Progenitor cell of endocrine pancreas (in vitro differentiated cells): Measurements from ENCODE around the genes SYNGAP1 and MLN.

DNA sequence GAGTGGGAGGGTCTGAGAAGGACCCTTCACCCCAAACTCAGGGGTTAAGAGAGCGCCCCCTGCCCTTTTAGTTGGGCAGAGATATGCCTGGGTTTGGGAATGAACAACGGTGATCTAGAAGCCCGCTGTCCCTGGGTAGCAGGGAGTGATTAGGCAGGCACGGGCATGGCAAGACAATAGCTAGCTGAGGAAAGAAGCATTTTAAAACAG lies 565 bp upstream of the CUTA start:
- PRO-cap = no peak

GRCh38 chr6:33419643-33420599 lies at the start of gene SYNGAP1:
TSS of gene SYNGAP1 (plus strand) at chr6:33420065.
- PRO-cap = no peak

- PRO-cap = no peak
These were observed 4.0 kb upstream of the ZBTB9 start for GRCh38 chr6:33450405-33450748.

- PRO-cap = no peak
These were observed 11.1 kb downstream of the ITPR3 start for GRCh38 chr6:33631849-33632992.

DNA sequence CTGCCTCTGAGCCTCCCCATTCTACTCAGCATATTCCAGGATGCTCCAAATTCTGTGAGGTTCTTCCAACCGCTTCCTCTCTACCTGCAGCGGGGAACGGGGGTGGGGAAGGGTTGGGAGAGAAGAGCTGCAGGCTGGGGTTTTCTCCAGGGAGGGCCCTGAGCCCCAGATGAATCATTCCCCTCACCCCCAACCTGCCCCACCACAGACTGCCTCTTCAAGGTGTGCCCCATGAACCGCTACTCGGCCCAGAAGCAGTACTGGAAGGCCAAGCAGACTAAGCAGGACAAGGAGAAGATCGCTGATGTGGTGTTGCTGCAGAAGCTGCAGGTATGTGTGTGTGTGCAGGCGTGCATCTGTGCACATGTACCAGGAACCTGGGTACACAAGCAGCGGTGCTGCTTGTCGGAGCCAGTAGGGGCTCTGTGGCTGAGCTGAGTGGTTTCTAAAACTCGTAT lies 34.5 kb downstream of the ITPR3 start:
- PRO-cap = no peak

GRCh38 chr6:33702307-33702684 lies 9.2 kb downstream of the UQCC2 start:
- PRO-cap = no peak

GRCh38 chr6:33737125-33738007 lies 9.3 kb downstream of the IP6K3 start:
- PRO-cap = no peak

GRCh38 chr6:33740039-33740521 lies 6.6 kb downstream of the IP6K3 start:
- PRO-cap = no peak

DNA sequence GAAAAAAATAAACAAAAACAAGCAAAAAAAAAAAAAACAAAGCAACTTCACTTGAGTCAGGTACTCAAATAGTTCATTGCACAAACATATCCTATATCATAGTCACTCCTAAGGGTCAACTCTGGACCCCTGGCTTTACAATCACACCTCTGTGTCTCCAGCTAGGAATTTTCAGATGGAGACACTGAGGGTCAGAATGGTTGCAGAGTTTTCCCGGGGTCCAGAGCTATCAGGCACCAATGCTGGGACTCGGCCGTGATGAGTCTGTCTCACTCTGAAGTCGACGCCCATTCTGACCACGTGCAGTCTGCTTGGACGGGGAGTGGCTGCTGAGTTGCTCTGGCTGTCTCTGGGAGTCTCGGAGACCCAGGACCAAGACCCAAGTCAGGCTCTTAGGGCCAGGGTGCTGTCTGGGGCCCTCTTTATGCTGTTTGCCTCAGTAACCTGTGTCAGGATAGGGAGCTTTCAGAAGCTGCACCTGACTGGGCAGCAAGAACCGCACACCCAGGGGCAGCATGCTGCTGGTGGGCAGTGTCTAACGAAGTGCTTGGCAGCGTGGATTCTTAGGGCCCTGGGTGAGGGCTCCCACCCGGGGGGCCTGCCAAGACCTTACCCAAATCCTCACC lies 4.6 kb downstream of the IP6K3 start:
- PRO-cap = no peak

- PRO-cap = no peak
These were observed 537 bp downstream of the IP6K3 start for GRCh38 chr6:33746000-33746736.

GRCh38 chr6:33776793-33777224 lies 12.1 kb downstream of the LEMD2 start:
- PRO-cap = no peak

- PRO-cap = no peak
These were observed 2.5 kb downstream of the LEMD2 start for GRCh38 chr6:33786402-33786869.

DNA sequence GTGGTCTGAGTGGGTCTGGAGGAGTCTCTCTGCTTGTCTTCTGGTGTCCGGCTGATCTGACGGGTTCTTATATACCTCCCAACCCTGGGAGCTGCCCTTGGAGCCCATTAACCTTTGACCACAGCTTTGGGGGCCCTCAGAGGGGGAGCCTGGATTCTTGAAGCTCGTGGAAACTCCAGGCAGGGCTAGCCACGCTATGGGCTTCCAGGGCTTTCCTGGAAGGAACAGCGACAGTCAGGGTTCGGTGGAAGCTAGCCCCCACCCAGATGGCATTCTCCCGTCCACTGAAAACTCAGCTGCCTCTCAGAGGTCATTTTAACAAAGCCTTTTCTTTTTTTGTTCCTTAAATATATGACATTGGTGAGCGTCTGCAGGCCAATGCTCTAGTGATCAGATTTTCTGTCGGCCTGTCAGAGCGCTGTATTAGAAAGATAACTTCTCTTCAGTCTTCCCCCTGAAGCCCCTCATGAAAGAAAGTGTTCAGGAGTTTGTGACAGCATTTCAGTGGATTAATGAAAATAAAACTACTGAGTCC lies at the start of gene MLN:
Gene MLN (minus strand): TSS at position 42 of the 535 bp plus-strand sequence.
- PRO-cap = no peak

DNA sequence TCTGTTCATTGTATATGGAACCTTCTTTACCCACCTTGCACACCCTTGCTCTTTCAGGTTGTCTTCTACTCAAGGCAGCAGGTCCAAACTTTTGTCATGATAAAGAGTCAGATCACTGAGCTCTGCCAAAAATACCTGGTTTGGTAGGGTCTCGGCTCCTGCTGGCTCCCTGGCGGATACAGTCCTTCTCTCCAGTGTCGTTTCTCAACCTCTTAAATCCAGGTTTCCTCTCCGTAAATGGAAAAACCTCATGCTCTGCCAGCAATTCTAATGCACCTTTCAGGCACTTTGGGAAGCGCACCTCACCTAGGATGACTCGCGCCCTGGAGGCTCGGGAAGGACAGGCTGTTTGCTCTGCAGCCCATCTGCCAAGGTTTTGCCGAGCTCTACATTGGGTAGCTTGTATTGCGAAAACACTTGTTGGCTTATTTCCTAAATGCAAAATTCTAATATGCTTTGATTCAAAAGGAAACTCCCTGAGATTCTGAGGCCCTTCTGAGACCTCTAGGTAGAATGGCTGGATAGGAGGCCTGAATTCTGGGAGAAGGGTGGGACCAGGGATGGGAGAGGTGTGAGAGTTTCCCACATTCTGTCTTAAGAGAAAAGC lies 102.6 kb upstream of the MLN start:
- PRO-cap = no peak

DNA sequence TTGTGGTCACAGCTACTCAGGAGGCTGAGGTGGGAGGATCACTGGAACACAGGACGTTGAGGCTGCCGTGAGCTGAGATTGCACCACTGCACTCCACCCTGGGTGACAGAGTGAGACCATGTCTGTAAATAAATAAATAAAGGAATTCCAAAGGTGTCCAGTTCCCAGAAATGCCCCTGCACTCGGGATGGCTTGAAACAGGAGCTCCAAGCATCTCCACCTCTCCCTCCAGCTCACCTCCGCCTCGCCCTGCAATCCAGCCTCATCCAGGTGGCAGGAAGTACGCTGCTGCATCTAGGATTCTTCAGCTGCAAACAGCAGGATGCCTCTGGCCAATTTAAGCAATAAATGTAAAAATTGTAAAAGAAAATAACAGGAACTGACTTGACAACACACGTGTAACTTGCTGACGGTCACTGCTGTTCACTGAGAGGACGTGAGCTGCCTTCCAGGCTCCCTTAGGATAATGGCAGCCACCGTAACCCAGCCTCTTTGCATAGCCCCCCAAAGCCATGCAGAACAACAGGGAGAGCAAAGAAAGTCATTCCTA lies 11.4 kb upstream of the GRM4 start:
- PRO-cap = no peak

DNA sequence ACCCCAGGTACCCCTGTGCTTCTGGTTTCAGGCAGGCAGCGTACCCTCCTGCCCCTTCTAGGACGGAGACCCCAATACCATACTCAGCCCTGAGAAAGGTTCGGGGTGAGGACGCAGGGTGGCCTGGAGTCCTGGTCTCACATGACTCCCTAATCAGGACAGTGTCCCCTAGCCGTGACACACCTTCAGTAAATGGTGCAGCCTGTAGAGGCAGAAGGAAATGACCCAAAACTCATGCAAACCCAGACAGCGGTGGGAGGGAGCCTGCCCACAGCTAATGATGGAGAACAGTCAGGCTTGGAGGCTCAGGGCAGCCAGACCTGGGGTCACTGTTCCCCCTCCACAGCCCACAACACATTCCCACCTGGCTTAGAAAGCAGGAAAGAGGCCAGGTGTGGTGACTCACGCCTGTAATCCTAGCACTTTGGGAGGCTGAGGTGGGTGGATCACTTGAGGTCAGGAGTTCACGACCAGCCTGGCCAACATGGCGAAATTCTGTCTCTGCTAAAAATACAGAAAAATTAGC lies 8.9 kb upstream of the HMGA1 start:
- PRO-cap = no peak

DNA sequence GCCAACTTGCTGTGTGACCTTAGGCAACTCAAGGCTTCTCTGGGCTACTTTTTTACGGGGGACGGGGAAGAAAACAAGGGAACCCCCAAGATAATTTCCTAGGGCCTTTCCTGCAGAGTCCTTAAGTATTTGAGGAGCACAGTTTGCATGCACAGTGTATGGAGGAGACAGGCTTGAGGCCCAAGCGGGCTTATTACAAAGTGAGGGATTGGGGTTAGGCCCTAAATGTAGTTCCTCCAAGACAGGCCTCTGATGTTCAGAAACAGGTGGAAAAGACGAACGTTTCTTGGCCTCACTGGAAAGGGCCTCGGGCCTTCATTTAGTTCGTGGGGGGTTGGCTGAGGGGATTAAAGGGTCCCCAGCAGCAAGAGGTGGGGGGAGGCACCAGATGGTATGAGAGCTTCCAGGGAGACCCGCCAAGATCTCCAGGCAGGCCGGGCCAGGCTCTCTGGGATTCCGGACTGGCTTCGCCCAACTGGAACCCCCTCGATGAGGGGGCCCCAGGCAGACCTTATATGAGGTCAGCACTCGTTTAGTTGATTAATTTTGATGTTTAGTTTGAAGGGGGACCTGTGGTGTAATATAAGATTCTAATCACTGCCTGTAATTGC lies 1.9 kb downstream of the HMGA1 start:
- PRO-cap = no peak

GRCh38 chr6:34243691-34244370 lies 5.0 kb downstream of the SMIM29 start:
- PRO-cap = no peak

DNA sequence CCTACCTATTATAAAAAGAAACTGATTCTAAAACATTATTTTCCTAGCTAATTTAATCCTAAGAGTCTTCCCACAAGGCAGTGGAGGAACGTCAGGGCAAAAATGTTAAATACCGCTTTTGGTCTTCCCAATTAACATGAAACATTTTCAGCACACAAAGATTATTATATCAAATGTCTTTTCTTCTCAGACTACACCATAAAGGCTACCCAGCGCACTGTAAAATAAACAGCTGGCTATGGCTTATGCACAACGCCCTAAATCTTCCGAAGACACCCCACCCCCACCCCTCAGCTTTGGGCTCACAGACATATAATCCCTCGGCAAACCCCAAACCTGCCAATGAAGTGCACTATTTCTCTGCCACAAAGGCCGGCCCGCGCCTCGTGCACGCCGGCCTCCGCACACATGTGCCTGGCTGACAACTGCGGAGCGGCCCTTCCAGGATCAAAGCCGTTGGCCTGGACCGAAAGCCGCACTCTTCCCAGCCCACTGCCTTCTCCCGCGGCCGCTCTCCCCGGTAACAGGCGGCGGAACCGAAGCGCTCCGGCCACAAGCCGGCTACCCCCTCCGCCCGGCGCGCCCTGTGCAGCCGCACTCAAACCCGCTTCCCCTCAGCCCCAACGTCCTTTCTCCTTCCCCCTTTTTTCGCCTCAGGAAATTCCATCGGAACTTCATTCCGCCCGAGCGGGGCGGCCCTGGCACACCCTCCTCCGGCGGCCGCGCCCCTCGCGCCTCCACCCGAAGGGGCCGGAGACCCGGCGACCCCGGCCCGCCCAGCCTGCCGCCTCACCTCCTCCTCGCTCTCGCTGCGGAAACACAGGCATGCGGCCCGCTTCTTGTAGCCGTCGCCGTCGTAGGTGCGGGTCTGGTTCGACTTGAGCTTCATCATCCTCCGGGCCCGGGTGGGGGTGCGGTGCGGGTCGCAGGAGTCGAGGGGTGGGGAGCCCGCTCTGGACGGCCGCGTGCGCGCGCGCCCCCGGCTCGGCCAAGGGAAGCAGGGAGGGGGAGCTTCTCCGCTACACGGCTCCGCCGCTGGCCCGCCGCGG lies 674 bp downstream of the NUDT3 start:
- PRO-cap = bidirectional peak, plus-strand start at position 478 of the sequence, minus-strand start at position 404 of the sequence; bidirectional peak, plus-strand start at position 677 of the sequence, minus-strand start at position 600 of the sequence; bidirectional peak, plus-strand start at position 792 of the sequence, minus-strand start at position 862 of the sequence; bidirectional peak, plus-strand start at position 935 of the sequence, minus-strand start at position 913 of the sequence

GRCh38 chr6:34545333-34545676 lies 10.8 kb downstream of the SPDEF start:
- PRO-cap = no peak